ENCODE measurements around the gene NCAPD3.

GRCh38 chr11:131488229-131488795 lies 117.9 kb downstream of the NTM start:
- PRO-cap, 3 experiments = no peak in any of the 3 experiments
- RAMPAGE, long total RNA, 2 experiments = no peak in any of the 2 experiments
- RRBS = no CpG with 5 or more reads among the region's 5 CpGs

GRCh38 chr11:131642900-131643322 lies 272.5 kb downstream of the NTM start:
- PRO-cap, 3 experiments = peak in 1 of 3 experiments; most common plus-strand start chr11:131643054 (in 1)
- RAMPAGE, long total RNA, 2 experiments = no peak in any of the 2 experiments
- RRBS = no CpG with 5 or more reads among the region's 7 CpGs

- PRO-cap, 3 experiments = no peak in any of the 3 experiments
- RAMPAGE, long total RNA, 2 experiments = no peak in any of the 2 experiments
- RRBS = no CpG with 5 or more reads among the region's 12 CpGs
Measured at GRCh38 chr11:131938331-131939338, 568.2 kb downstream of the NTM start.

DNA sequence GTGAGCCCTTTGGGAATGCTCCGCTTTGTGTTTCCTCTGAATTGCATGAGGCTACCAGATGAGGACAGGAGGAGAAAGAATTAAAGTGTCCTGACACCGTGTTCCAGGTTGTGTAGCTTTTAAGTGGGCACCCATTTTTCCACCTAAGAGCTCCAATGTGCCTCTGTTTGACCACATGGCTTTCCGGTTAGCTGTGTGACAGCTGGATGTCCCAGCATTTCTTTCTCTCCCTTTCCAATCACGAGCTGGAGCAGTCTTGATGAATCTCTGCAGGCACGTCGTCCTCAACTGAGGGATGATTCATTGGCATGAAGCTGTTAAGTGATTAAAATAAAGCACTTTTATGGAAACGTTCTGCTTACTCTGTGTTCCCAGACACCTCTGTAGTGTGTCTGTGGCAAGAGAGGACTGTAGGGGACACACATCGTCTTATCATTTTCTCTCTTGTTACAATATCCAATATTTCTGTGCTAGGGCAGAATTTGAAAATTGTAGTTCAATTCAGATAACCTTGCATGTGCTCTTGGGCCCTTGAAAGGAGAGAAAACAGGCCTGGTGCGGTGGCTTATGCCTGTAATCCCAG lies 610.9 kb downstream of the NTM start:
- PRO-cap, 3 experiments = no peak in any of the 3 experiments
- RAMPAGE, long total RNA, 2 experiments = no peak in any of the 2 experiments
- RRBS = no CpG with 5 or more reads among the region's 9 CpGs

- PRO-cap, 3 experiments = no peak in any of the 3 experiments
- RAMPAGE, long total RNA, 2 experiments = no peak in any of the 2 experiments
- RRBS = no CpG with 5 or more reads among the region's 6 CpGs
Measured at GRCh38 chr11:133957840-133958260, 1.1 kb upstream of the IGSF9B start.

DNA sequence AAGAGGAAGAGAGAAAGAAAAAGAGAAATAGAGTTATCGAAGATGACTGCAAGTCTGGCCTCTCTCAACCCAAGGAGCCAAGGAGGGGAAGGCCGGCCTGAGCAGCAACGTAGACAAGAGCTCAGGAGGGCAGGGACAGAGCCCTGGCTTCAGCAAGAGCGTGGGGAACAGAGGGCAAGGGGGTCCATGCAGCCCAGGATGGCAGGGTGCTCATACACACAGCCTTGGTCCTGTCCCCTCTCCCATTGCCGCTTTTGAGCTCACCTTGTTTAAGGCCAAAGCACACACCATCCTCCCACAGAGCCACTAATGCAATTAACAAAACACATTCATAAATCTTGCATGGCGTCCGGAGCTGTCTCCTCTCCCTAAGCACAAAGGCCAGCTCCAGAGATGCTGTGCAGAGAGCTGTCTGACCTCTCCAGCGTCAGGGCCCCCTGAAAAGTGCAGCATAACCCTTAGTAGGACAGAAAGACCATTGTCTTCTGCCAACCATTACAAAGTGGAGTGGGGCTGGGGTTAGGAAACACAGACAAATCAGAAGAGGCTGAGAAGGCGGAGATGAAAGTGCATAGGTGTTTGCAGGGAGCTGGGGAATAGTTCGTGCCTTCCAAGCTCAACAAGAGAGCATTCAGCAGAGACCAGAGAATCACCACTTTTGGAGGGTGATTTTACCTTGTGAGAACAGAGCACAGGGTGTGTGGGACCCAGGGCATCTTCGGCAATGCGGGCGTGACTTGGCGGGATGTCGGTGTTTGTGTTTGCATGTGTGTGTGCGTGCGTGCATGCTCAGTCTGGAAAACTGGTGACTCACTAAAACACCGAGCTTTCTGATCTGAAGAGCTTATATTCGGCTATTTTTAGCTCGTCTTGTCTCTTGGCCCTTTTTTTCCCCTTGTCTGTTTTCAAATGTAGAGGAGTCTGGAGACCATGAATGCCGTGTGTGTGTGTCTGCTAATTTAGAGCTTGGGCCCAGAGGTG lies 28.2 kb upstream of the JAM3 start:
- PRO-cap, 3 experiments = peak in 2 of 3 experiments; most common minus-strand start position 726 of the sequence (in 1)
- RAMPAGE, long total RNA, 2 experiments = no peak in any of the 2 experiments
- RRBS = no CpG with 5 or more reads among the region's 21 CpGs

DNA sequence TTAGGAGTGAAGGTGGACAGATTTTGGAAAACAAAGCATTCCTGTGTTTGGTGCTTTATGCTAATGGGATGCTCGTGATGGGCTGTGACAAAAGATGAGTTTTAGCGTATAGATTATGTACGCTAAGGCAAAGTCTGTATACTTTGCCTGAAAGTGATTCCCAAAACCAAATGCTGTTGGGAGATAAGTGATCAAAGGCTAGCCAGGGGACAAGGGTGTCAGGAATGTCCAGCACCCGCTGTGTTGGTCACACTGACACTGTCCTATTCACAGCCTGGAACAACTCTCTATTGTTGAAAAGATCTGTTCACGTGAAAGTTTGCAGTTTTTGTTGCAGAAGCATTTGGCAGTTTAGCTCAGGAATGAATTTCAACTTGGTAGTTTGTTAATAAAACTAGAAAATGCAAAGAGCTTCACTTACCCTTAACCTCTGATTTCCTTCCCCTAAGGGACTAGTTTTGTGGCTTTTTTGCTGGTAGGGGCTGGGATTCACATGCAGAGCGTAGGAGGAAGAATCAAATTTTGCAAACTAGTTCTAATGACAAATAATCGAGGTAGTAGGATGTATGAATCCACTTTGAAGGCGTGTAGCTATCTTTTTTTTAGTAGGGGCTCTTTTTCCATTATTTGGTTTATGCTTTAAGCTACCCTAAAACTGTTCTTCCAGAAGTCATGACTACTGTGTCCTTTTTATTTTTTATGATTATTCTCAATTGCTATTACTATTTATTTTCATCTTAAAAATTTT lies 1.7 kb downstream of the JAM3 start:
- PRO-cap, 3 experiments = peak in 2 of 3 experiments; most common plus-strand start position 197 of the sequence (in 1); most common minus-strand start position 260 of the sequence (in 1)
- RAMPAGE, long total RNA, 2 experiments = no peak in any of the 2 experiments
- RRBS = no CpG with 5 or more reads among the region's 8 CpGs

DNA sequence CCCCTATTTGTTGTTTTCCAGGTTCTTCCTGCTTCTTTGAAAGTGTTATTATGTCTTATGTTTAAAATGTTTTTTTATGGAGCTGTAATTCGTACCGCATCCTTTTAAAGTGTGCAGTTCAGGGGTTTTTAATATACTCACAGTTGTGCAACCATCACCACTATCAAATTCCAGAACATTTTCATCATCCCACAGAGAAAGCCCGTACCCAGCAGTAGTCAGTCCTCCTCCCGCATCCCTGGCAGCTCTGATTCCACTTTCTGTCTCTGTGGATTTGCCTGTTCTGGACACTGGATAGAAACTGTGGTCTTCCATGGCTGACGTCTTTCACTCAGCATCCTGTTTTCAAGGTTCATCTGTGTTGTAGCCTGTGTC lies 73.7 kb downstream of the JAM3 start:
- PRO-cap, 3 experiments = no peak in any of the 3 experiments
- RAMPAGE, long total RNA, 2 experiments = no peak in any of the 2 experiments
- RRBS = no CpG with 5 or more reads among the region's 5 CpGs

DNA sequence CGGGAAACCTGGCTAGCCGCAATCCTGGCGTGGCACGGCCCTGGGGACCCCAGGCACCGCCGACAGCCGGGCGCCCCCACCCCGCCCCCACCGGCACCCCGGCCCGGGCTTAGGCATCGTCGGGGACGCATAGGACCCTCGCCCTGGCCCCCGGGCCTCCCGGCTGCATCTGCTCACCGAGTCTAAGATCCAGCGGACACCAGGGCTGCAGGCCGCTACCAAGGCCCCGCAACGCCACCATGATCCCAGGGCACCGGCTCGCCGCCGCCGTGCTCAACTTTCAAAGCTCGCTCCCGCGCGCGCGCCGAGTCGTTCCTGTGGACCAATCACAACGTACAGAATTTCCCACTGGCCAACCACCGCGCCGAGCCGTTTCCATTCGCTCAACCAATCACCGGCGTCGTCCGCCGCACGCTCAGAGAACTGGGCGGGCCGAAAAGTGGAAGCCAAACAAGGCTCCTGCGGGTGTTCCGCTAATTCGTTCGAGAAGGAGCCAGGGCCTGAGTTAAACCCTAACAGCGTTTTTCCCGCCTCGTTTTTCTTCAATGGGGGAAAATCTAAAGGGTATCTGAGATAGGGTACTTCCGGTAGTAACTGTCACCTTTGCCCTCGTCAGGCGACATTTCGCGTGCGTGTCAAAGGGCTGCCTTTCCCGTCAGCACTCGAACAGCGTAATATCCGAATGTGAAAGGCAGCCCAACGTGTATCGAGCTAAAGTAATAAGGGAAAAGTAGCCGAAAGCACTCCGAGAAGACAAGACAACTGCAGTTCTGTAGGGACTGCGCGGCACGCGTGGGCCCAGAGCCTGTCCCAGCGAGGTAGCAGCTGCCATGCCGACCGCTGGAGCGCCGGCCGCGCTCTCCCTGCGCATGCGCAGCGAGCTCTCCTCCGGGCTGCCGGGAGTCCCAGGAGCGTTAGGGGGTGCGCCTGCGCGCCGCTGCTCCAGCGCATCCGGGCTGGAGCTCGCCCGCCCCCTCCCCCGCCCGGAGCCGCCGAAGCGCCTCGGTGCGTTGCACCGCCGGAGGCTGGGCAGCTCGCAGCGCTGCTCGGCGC lies at the start of gene NCAPD3:
TSS of gene NCAPD3 (minus strand) at position 282 of the 1,053 bp plus-strand sequence.
- PRO-cap, 3 experiments = peak in 3 of 3 experiments; most common plus-strand start position 418 of the sequence (in 2); most common minus-strand start position 282 of the sequence (in 3)
- RAMPAGE, long total RNA, 2 experiments = start-site peak on the minus strand in 2 of 2 experiments, centred at positions 274 to 857 of the sequence, 63 to 386 reads per replicate
- RRBS = 1% methylated on average over 45 of the region's 109 CpGs

DNA sequence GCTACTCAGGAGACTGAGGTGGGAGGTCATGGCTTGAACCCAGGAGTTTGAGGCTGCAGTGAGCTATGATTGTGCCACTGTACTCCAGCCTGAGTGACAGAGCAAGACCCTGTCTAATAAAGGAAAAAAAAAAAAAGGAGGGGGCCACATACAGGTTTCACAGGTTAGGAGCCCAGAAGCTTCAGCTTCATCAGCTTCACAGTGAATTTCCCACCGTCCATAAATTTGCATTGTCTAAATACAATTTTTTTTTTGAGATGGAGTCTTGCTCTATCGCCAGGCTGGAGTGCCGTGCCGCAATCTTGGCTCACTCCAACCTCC lies 7.0 kb upstream of the GLB1L3 start:
- PRO-cap, 3 experiments = no peak in any of the 3 experiments
- RAMPAGE, long total RNA, 2 experiments = no peak in any of the 2 experiments
- RRBS = no CpG with 5 or more reads among the region's 4 CpGs

GRCh38 chr11:134979092-134979515 lies 567.1 kb upstream of the B3GAT1 start:
- PRO-cap, 3 experiments = peak in 2 of 3 experiments; most common minus-strand start chr11:134979294 (in 2)
- RAMPAGE, long total RNA, 2 experiments = no peak in any of the 2 experiments
- RRBS = no CpG with 5 or more reads among the region's 12 CpGs

Data from testis (tissue), 5 donors.